Frontal cortex (tissue), 2 donors: ENCODE results near the gene SCFD2.

- RAMPAGE, long total RNA = no peak
Measured at GRCh38 chr4:47500181-47500771, 15.2 kb downstream of the ATP10D start.

DNA sequence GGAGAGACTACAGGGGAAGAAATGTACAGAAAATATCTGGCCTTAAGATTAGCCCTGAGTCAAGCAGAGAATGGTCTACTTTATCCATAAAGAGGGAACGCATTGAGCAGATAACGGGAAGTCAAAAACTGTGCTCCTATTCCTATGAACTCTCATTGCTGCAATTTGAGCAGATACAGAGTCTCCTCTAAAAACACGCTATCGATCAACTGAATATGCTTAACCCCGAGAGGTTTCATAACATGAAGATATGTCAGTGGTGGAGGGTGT is 133.4 kb downstream of the CORIN start:
- RAMPAGE, long total RNA = no peak

GRCh38 chr4:47704791-47705235 is 133.1 kb downstream of the CORIN start:
- RAMPAGE, long total RNA = no peak

GRCh38 chr4:47705333-47705934 is 132.4 kb downstream of the CORIN start:
- RAMPAGE, long total RNA = no peak

- RAMPAGE, long total RNA = no peak
Measured at GRCh38 chr4:47830910-47831702, 6.8 kb downstream of the CORIN start.

DNA sequence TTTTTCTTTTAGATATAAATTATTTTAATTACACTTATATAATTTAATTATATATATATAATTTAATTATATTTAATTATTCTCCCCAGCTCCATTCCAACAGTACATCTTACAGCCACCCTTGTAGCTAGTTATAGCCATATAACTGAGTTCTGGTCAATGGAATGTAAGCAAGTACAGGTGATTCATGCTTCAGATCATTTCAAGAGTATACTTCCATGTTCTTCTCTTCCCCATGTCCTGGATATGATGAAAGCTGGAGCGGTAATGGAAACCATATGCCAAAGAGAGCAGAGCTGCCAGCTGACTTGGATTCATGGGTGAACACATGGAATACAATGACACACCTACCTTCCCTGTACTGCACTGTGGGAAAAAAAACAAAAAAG is 17.4 kb upstream of the CORIN start:
- RAMPAGE, long total RNA = no peak

DNA sequence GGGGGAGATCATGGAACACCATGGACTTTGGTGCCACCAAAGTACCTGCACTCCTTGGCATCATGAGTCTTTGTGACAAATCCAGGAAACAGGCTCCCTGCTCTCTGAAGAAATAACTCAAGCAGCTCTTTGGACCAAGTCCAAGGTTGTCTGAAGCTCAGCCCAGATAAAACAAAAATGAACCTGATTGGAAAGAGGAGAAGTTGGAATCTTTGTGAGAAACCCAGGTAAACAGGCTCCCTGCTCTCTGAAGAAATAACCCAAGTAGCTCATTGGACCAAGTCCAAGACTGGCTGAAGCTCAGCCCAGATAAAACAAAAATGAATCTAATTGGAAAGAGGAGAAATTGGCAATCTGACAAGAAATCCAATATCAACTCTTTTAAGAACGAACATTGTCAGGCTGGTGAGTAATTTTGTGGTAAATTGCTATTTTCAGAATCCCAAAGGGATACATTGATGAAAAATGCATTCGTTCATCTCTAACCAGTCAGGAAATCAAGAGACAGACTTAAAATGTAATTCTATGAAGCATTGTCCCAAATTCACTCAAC is 16.6 kb upstream of the NFXL1 start:
- RAMPAGE, long total RNA = no peak

DNA sequence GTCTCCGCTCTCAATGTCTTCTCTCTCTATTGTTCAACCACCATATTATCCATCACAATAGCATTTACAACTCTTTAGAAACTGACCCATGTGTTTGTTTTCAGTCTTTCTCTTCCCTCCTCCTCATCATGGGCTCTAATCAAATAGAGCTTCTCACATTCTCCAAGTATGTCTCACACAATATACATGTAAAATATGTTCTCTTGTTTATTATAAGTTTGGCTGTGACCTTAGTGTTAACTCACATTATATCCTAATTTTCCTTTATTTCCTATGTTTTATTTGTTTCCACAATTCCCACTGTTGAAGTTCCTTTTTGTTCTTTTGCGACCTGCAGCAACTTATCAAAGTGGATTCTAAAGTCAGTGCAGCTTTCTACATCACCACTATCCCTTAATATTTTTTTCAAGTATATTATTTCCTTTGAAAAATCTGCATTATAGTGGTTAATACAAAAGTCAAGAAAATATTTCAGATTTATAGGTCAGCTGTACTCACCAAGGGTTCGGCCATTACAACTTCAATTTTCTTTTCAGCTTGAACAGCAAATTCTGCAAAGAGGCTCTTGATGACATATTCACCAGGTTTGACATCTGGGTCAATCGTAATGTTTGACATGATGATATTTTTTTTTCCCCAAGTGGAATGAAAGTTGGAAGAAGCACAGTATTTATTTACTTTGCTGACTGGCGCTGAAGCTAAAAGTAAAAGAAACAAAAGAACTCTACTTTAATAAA is 143.9 kb downstream of the ZAR1 start:
- RAMPAGE, long total RNA = no peak

DNA sequence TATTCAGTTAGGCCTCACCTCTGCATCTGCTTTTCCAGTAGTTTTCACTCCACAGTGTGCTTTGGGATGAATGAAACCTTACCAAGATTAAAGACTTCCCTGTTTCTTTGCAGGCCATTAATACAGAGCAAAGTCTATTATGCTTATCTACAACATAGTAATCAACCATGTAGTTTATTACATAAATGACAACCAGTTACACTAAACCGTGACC is 2.4 kb downstream of the LRRC66 start:
- RAMPAGE, long total RNA = no peak

GRCh38 chr4:52033292-52033928 is 4.7 kb downstream of the SGCB start:
- RAMPAGE, long total RNA = no peak

DNA sequence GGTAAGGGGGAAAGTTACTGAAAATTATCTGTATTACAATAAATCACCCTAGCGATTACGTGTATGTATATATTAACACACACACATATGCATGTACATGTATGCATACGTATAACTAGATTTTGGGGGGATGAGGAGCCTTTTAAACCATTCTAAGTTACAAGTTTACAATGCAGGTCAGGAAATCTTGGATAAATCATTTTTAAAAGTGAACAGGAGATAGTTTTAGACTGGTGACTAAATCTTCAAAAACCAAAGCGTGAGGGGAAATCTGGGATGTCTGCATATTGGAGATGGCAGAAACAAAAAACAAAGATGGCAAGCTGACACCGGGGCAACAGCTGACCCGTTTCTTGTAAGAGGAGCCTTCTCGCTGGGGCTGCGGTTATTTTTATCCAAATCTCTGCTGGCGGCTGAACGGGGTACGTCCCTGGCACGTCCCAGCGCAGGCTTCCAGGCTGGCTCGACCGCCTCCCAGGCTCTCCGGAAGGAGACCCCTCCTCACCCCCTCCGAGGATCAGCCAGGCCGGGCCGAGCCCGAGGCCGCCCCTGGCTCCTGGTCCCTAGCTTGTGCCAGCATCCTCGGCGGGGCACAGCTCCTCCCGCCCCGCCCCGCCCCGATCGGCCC is 509 bp downstream of the SGCB start:
- RAMPAGE, long total RNA = no peak

DNA sequence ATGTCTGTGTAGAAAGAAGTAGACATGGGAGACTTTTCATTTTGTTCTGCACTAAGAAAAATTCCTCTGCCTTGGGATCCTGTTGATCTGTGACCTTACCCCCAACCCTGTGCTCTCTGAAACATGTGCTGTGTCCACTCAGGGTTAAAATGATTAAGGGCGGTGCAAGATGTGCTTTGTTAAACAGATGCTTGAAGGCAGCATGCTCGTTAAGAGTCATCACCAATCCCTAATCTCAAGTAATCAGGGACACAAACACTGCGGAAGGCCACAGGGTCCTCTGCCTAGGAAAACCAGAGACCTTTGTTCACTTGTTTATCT is 193.0 kb downstream of the USP46 start:
- RAMPAGE, long total RNA = no peak

- RAMPAGE, long total RNA = no peak
Measured at GRCh38 chr4:52658637-52658934, 515 bp downstream of the USP46 start.

- RAMPAGE, long total RNA = no peak
Measured at GRCh38 chr4:52716016-52717176, 34.8 kb downstream of the ERVMER34-1 start.

DNA sequence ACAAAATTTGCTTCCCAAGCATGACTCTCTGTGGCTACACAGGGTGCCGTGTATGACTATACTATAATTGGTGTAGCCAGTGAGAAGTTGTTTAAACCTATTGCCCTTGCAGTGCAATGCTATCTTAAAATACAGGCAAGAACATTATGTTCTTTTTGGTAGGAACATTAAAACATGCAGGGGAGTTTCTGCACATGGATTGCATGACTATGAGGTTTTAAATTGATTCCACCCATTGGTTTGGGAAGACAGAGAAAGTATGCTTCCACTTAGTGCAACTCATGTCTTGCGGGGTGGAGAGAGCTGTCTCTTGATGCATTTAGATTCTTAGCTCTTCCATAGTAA is 39.6 kb upstream of the RASL11B start:
- RAMPAGE, long total RNA = no peak

DNA sequence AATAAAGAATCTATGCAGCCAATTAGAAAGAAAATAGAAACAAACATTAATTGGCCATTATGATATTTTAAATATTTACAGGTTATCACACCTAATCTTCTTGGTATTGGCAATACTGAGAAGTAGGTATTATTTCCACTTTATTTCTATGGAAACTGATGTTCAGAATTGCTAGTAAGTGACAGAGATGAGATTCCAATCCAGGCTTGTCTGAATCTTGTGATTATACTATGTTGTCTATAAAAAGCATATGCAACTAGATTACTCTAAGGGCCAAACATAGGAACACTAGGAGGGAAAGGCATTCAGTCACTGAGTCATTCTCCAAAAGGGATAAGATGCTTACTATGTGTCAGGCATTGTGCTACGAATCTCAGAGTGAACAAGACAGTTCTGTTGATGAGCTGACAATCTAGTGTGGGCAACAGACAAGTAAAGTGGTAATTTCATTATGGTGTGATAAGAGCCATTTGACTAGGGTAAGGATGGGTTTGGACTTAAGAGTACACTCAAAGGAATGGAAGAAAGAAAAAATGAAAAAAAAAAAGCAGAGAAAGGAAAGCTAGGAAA is 77.2 kb downstream of the RASL11B start:
- RAMPAGE, long total RNA = no peak

GRCh38 chr4:53121080-53121959 is 244.5 kb downstream of the SCFD2 start:
- RAMPAGE, long total RNA = no peak

DNA sequence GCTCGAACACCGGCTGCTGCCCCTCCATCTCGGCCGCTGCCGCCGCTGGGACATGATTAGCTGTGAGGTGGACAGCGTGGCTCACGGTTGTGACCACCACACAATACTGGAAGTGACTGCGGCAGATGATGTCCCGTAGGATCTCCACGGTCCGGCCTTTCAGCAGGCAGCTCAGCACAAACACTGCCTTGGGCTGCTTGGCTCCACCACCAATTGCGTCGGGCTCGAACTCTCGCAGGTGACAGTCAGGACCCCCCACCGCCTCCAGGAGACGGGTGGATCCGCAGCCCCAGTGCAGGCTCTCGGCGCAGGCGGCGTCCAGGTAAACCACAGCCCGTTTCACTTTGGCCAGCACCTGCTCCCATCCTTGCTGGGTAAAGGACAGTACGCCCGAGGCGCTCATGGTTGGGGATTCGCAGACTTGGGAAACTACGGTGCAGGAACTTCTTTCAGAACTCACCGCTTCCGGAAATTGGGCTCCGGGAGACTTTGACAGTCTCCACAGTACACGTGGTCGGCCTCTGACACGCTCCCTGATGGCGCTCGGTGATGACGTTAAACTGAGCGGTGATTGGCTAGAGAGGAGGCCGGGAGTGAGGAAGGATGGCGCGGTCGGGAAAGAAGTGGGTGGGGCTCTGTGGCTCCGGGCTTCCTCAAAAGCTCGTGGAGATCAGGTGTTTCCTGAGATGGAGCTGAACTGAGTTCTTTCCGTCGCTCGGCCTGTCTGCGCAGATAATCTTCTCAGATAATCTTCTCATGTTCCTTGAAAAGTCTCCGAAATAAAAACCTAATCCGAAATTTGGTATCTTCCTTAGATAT is at the start of gene SCFD2:
SCFD2 (minus strand) TSS at position 523 of the 819 bp plus-strand sequence.
- RAMPAGE, long total RNA = no peak

GRCh38 chr4:53452726-53453430 is 75.4 kb downstream of the FIP1L1 start:
- RAMPAGE, long total RNA = no peak

- RAMPAGE, long total RNA = no peak
Measured at GRCh38 chr4:53479123-53479556, 101.7 kb downstream of the FIP1L1 start.